Occipital lobe (tissue), 2 donors: Measurements from ENCODE around the genes GOLGA2 and URM1.

GRCh38 chr9:128107154-128107560 lies 20.4 kb downstream of the PTGES2 start:
- RAMPAGE, long total RNA = no peak

GRCh38 chr9:128115002-128116083 lies 12.2 kb downstream of the PTGES2 start:
- RAMPAGE, long total RNA = no peak

GRCh38 chr9:128160492-128160753 lies 358 bp downstream of the BBLN start:
- RAMPAGE, long total RNA = no peak

DNA sequence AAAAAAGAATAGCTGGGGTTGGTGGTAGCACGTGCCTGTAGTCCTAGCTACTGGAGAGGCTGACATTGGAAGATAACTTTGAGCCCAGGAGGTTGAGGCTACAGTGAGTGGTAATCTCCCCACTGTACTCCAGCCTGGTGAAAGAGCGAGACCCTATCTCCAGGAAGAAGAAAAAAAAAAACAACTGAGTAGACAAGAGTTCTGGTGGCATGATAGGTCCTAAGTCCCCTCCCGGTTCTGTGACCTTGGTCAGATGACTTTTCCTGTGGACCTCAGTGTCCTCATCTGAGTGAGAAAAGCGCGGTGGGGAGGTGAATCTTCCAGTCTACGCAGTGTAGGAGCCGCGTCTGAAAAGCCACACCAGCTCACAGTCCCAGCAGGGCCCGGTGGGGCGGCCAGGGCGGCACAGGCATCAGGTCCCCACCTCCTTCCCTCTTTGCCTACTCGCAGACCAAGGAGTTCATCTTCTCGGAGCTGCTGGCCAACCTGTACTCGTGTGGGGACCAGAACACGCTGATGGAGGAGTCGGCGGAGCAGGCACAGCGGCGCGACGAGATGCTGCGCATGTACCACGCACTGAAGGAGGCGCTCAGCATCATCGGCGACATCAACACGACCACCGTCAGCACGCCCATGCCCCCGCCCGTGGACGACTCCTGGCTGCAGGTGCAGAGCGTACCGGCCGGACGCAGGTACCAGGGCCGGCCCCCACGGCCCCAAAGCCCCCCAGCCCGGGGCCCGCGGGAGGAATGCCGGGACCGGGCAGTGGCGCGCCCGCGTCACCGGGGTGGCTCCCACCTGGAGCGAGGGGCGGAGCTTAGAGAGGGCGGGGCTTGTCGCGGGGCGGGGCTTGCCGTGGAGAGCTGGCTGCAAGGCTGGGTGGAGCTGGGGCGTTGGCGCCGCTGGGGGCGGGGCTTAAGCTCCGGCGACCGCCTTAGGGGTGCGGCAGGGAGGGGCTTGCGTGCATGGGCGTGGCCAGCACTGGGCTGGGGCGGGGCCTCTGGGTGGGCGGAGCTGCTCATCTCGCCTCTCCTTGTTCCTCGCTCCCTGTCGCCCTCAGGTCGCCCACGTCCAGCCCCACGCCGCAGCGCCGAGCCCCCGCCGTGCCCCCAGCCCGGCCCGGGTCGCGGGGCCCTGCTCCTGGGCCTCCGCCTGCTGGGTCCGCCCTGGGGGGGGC lies 25.8 kb downstream of the GOLGA2 start:
- RAMPAGE, long total RNA = no peak

- RAMPAGE, long total RNA = no peak
Measured at GRCh38 chr9:128250845-128251163, 25.0 kb downstream of the GOLGA2 start.

DNA sequence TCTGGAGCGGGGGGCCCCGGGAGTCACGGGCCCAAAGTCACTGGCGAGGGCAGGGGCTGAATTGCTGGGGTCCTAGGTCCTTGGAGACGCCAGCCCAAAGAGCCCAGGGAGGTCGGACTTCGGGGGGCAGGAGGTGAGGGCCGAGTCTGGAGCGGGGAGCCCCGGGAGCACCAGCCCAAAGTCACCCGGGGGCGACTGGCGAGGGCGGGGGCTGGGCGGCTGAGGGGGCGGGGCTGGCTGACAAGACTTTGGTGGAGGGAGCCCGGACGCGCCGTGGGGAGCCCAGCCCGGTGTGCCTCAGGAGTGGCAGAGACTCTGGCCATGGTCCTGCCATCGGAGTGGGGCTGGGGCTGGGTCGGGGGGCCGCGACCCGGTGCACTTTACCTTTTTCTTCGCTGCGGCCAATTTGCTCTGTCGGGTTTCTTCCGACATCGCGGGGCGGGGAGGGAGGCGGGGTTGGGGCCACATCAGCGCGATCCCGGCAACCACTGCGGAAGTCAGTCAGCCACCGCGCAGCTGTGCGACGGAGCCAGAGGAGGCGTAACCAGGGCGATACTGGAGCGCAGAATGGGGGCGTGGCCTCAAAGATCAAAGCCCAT lies at the start of gene GOLGA2:
Gene GOLGA2 (minus strand): TSS at position 499 of the 599 bp plus-strand sequence.
- RAMPAGE, long total RNA = start-site peak on the minus strand centred at position 444 of the sequence, 18 bp wide, 267 and 233 reads in 2 replicates

DNA sequence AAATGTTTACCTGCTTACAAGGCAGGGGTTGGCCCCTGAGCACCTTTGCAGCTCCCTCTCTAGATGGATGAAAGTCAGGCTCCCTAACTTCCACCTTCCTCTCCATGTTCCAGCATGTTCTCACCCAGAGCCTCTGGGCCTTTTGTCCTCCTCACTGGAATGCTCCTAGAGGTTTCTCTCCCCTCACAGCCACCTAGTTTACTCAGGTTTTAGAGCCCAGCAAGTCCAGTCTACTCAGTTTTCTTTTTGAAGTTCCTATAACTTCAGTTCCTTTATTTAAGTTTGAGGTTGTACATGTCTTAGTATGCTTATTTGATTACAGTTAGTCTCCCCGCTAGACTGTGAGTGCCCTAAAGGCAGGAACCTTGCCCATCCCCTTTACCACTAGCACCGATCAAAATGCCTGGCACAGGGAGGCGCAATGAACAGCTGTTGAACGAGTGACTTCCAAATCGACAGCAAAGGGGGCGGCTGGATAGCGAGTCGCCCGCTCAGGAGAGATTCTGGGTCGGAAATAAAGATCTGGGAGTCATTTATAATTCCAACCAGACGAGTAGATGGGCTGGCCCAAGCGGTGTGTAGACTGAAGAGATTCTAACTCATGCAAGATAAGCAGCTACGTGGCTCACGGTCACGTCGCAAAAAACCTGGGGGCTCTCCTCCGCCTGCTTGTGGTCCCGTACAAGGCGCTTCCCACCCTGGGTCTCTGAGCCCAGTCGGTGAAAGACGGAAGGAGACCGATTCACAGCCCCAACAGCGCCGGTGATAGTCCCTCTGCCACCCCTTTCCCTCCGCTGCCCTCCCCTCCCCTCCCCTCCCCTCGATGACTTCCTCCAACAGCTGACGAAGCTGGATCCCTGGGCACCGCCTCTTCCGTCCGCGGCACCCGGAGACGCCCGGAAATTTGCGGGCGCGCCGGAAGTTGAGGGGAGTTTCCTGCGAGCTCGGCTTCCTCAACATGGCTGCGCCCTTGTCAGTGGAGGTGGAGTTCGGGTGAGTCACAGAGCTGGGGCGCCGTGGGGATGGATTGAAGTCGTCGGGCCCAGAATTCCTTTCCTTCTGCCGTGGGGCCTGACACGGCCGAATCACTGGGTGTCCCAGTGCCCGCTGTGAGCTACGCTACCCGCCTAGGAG lies at the start of gene URM1:
Gene URM1 (plus strand): TSS at position 952 of the 1,134 bp plus-strand sequence.
- RAMPAGE, long total RNA = start-site peak on the plus strand centred at position 940 of the sequence, 27 bp wide, 174 and 181 reads in 2 replicates

- RAMPAGE, long total RNA = no peak
Measured at GRCh38 chr9:128473444-128474030, 17.7 kb downstream of the ODF2 start.

DNA sequence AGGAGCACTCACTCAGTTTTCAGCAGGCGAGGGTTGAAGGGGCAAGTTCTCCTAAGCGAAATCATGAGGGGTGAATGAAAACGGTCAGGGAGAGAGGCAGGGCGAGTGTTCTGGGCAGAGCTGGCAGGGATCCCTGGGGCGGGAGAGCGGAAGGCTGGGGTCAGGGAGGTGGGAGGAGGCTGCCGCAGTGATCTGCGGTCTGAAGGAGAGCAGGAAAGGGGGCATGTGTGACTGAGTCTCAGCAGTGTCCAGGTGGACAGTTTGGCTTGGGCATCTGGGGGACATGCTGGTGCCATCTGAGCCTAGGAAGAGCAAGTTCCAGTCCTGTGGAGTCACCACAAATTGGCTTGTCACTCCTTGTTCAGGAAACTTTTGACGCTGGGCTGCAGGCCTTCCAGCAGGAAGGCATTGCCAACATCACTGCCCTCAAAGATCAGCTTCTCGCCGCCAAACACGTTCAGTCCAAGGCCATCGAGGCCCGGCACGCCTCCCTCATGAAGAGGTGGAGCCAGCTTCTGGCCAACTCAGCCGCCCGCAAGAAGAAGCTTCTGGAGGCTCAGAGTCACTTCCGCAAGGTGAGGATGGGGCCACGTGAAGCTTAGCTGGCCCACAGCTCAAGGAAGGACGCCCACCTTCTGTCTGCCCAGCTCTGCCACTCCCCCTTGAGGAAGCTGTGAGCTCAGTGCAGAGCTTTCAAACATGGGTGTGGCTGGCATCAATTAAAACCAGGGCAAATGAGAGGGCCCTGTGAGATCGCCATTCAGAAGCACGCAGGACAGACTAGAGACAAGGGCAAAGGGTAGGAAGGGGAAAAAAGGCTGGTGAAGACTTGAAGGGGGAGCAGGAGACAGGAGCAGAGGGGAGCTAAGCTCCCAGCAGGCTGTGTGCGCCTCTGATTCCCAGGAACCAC lies 31.0 kb downstream of the DYNC2I2 start:
- RAMPAGE, long total RNA = no peak

DNA sequence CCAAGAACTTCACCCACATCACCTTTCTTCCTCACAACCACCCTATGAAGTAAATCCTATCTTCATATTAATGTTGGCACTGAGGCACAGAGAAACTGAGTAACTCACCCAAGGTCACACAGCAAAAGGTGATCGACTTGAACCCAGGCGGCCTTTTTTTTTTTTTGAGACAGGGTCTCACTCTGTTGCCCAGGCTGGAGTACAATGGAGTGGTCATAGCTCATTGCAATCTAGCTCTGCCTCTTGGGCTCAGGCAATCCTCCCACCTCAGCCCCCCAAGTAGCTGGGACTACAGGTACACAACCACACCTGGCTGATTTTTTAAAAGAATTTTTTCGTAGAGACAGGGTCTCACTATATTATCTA lies 12.5 kb downstream of the DYNC2I2 start:
- RAMPAGE, long total RNA = no peak

GRCh38 chr9:128696404-128697303 lies 5.6 kb upstream of the PKN3 start:
- RAMPAGE, long total RNA = no peak

- RAMPAGE, long total RNA = no peak
Measured at GRCh38 chr9:128818789-128819671, 730 bp downstream of the ENDOG start.

DNA sequence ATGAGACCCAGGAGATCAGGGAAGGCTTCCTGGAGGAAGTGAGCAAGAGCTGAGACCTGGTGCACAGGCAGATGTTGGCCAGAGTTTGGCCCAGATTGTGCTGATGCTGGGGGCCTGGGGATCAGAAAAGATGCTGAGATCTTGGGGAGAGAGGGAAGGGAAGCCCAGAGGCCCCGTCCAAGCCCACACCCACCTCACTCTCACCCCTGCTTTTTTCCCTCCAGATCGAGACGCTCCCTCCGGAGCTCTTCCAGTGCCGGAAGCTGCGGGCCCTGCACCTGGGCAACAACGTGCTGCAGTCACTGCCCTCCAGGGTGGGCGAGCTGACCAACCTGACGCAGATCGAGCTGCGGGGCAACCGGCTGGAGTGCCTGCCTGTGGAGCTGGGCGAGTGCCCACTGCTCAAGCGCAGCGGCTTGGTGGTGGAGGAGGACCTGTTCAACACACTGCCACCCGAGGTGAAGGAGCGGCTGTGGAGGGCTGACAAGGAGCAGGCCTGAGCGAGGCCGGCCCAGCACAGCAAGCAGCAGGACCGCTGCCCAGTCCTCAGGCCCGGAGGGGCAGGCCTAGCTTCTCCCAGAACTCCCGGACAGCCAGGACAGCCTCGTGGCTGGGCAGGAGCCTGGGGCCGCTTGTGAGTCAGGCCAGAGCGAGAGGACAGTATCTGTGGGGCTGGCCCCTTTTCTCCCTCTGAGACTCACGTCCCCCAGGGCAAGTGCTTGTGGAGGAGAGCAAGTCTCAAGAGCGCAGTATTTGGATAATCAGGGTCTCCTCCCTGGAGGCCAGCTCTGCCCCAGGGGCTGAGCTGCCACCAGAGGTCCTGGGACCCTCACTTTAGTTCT lies 4.7 kb upstream of the PHYHD1 start:
- RAMPAGE, long total RNA = no peak

- RAMPAGE, long total RNA = no peak
Measured at GRCh38 chr9:128918753-128919862, 1.7 kb upstream of the PHYHD1 start.

- RAMPAGE, long total RNA = no peak
Measured at GRCh38 chr9:129008248-129008556, 19.9 kb downstream of the SH3GLB2 start.

DNA sequence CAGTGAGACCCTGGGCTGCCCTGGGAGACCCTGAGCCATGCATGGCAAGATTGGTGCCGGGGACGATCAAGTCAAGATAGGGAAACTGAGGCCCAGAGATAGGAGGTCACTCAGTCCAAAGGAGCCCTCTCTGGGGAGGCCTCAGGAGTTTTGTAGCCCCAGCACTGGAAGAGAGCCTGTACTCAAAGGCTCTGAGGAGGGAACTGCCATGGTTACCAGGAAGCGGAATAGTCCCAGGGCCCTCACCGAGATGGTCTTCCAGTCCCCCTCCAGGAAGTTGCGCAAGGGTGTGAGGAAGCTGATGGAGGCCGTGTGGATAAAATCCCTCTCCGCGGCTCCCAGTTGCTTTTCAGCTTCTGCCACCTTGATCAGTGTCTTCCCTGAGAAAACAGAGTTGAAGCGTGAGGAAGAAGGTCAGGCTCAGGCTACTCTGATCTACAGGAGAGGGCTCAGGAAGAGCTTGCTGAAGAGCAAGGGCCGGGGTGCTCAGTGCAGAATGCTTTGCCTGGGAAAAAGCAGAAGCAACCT lies 13.5 kb downstream of the SH3GLB2 start:
- RAMPAGE, long total RNA = no peak

GRCh38 chr9:129094744-129095317 lies 13.9 kb downstream of the DOLPP1 start:
- RAMPAGE, long total RNA = no peak

GRCh38 chr9:129161249-129161672 lies 16.8 kb downstream of the IER5L start:
- RAMPAGE, long total RNA = no peak

- RAMPAGE, long total RNA = no peak
Measured at GRCh38 chr9:129164039-129164597, 13.9 kb downstream of the IER5L start.

- RAMPAGE, long total RNA = no peak
Measured at GRCh38 chr9:129167827-129168532, 10.1 kb downstream of the IER5L start.